Thoracic aorta (tissue), 1 donor: ENCODE data around the gene RIMS1.

- RAMPAGE, long total RNA: no peak
Observed at GRCh38 chr6:63574825-63575446, 2.7 kb downstream of the PTP4A1 start.

DNA sequence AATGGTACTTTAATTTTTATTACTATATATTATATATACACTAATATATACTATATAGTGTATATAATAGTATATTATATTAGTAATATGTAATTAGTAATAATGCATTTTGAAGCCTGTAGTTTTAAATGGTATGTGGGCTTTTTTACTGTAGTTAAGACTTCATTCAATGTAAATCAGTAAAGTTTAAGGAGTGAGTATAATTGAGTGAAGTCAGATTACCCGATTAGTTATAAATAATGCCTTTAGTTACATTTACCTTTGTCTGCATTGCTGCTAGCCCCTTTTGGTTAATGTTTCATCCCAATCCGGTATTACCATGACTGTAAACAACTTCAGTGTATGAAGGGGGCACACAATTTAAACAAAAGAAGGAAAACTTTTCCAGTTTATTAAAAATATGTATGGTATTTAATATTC is 5.5 kb downstream of the PTP4A1 start:
- RAMPAGE, long total RNA: no peak

DNA sequence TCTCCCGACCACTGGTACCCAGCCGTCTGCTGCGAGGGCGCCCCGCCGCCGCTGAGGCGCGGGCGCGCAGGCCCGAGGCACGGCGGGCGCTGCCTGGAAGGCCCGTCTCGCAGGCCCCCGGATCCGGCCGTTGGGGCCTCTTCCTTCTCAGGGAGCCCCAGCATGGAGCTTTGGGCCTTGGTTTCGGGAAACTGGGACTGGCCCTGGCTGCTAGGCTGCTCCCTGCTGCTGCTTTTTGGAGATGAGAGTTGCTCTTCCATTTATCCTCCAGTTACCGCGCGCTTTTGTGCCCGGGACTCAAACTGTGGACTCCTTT is 787 bp downstream of the PHF3 start:
- RAMPAGE, long total RNA: no peak

GRCh38 chr6:63691579-63692177 is 56.1 kb downstream of the PHF3 start:
- RAMPAGE, long total RNA: no peak

DNA sequence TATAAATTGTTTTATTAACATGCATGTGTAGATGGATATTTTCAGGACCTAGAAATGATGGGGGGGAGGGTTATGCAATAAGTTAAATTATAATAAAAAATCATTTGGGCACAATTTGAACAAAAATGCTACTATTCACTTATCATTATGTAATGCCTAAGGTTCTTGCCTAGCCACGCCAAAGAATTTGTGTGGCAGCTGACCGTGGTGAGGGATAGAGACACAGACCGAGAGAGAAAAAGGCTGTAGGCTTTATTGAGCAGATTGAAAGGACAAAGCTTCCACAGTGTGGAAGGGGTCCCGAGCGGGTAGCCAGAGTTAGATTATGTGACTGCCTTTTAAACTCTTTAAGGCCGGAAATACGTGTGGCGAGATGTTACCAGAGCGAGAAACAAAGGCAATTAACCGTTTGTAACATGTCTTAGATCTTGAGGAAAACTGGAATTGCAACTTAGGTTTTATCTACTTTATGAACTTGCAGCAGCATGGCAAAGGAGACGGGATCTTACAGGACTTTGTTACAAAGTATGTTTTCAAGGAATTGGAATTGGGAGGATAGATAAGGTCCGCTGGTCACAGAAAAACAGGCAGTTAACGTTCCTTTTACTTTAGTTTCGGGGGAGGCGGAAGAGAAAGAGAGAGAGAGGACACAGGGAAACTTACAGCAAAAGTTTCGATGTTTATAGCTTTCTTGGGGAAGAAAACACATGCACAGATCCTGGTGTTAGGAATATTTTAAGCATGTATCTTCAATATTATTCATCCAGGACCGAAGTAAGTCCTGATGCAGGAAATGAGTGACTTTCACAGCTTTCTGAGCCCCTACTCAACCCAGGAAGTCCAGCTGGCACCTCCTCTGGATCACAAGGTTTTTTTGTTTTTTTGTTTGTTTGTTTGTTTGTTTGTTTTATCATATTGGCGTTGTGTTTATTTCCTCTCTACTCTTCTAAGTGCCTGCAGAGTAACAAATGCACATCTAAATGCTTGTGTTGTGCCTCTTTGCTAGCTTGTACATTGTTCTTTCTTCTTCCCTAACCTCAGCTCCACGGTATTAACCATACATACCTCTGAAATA is 594.7 kb upstream of the ADGRB3 start:
- RAMPAGE, long total RNA: no peak

- RAMPAGE, long total RNA: no peak
Observed at GRCh38 chr6:68757741-68758108, 122.6 kb downstream of the ADGRB3 start.

DNA sequence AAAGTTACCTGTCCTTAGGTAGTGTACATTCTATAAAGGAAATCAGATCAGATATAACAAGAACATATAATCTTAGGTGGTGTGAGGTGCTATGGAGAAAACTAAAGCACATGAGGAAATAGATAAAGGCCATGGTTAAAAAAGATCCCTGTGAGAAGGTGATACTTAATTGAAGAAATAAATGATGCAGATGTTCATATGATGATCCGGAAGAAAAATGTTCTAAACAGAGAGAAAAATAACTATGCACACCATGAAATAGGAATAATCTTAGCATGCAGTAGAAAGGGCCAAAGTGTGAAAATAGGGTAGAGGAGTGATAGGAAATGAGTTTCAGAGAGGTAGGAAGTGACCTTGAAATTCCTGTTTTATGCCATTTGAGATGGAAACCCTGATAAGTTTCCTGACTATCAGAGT is 164.5 kb downstream of the ADGRB3 start:
- RAMPAGE, long total RNA: start-site peak on the plus strand centred at position 327 of the sequence, 269 bp wide, 8 reads

GRCh38 chr6:69790162-69790521 is 6.7 kb downstream of the LMBRD1 start:
- RAMPAGE, long total RNA: no peak

DNA sequence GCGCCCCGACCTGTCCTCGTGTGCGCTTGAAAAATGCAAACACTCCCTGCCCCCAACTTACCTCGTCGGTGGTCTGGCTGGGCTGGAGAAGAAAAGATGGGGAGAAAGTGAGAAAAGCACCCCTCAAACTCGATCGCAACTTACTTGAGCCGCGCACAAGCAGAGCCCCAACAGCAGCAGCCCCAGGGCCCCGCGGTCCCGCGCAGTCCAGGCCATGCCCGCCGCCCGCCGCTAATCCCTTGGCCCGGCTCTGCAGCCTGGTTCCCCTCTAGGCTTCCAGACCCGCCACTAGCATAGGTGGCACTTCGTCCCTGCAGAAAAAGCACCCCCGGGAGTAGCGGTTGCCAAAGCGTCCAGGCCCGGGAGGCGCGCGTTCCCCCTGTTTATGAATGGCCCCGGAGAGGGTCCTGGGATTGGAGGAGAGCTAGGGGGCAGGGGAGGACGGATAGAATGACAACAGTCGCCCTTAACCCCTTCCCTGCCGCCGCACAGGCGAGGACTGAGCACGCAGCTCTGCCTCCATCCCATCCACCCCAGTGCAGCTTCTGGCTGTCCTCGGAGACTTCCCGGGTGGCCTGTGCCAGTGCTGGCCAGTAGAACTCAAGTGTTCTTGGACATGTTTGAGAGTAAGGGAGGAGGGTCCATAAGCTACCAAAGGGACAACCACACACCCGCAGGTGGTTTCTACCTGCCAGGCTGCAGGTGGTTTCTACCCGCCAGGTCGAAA is 19.9 kb downstream of the COL9A1 start:
- RAMPAGE, long total RNA: no peak

GRCh38 chr6:70669160-70669614 is 1.5 kb downstream of the SMAP1 start:
- RAMPAGE, long total RNA: no peak

DNA sequence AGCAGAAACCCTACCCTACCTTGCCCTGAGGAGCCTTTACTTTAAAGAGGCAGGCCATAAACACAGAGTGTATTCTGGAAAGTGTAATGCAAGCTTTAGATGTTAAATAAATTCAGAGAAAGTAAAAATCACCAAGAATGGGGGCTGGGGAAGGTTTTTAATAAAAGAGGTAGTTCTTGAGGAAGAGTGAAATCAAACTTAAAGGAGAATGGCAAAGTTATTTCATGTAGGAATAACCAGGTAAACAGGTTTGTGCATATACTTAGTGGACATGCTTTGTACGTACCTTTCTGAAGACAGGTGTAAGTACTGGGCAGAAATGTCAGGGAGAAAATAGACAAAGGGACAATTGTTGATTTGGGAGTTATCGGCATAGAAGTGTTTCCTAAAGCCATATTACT is 17.7 kb downstream of the SMAP1 start:
- RAMPAGE, long total RNA: no peak

DNA sequence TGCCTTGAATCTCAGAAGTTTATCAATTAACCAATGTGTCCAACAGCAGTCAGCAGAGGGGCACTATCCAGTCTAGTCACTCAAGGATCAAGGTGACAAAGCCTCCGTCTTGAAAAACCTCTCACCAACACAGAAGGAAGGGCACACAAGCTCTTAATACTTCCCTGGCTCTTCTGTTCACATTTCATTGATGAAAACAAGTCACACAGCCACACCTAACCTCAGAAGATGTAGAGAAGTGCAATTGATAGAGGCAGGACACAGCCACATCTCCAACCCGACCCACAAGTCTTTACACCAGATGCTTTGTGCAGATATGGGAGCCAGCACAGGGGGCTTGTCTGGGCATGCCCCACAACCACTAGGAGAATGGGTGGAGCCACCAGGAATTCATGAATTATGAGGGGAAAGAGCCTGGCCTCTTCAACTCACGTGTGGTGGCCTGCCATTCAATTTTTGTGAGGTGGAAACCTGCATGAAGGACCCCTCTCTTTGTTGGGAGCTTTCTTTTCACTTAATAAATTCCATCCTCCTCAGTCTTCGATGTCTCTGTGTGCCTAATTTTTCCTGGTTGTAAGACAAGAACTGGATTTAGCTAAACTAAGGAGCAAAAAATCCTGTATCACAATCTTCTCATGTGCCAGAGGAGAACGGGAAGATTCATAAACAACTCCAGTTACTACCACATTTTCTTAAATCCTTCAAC is 79.1 kb downstream of the OGFRL1 start:
- RAMPAGE, long total RNA: no peak

DNA sequence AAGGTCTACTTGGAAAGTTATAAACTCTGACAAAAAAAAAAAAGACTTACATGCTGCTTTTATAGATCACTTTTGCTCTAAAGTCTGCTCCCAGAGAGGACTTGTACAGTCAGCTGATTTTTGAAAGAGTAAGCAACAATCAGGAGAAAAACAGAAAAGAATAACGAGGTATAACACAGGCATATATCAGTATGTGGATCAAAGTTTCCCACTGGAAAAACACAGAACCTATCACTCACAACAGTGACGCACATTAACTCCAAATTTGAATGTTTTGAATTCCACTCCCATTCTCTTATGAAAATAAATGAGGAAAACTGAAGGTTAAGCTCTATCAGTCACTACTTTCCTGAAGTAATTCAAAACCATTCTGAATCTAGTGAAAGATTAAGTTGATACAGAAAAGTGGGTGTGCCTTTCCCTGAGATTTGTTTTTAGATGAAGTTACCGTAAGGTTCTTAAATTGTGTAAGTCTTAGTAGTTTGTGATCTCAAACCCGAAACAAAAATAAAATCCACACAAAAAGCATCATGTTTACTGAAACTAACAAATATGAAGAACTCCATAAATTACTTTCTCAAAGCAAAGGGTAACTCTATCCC is 115.6 kb downstream of the OGFRL1 start:
- RAMPAGE, long total RNA: no peak

DNA sequence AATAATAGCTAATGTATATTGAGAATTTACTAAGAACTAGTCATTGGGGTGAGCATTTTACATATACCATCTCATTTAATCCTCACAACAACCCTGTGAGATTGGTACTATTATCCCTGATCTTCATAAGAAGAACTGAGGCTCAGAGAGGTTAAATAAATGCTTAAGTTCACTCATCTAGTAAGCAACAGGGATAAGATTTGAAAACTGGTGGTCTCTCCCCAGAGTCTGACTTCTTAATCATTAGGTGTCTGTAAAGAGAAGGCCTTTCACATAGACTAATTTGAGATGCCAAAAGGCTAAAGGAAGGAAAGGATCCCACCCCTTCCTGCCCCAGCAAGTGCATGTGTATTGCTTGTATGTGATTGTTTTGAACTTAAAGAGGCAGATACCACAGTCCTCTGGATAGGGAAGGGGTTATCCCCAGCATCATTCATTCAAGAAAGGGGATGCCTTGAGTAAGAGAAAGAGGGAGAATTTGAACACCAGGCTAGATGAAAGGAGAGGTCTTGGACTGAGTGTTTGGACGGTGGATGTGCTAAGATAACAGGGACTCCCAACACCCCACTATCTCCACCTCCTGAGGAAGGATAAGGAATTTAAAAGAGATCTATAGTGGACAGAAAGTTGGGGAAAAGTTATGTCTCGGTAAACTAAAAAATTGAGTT is 192.0 kb downstream of the OGFRL1 start:
- RAMPAGE, long total RNA: no peak

DNA sequence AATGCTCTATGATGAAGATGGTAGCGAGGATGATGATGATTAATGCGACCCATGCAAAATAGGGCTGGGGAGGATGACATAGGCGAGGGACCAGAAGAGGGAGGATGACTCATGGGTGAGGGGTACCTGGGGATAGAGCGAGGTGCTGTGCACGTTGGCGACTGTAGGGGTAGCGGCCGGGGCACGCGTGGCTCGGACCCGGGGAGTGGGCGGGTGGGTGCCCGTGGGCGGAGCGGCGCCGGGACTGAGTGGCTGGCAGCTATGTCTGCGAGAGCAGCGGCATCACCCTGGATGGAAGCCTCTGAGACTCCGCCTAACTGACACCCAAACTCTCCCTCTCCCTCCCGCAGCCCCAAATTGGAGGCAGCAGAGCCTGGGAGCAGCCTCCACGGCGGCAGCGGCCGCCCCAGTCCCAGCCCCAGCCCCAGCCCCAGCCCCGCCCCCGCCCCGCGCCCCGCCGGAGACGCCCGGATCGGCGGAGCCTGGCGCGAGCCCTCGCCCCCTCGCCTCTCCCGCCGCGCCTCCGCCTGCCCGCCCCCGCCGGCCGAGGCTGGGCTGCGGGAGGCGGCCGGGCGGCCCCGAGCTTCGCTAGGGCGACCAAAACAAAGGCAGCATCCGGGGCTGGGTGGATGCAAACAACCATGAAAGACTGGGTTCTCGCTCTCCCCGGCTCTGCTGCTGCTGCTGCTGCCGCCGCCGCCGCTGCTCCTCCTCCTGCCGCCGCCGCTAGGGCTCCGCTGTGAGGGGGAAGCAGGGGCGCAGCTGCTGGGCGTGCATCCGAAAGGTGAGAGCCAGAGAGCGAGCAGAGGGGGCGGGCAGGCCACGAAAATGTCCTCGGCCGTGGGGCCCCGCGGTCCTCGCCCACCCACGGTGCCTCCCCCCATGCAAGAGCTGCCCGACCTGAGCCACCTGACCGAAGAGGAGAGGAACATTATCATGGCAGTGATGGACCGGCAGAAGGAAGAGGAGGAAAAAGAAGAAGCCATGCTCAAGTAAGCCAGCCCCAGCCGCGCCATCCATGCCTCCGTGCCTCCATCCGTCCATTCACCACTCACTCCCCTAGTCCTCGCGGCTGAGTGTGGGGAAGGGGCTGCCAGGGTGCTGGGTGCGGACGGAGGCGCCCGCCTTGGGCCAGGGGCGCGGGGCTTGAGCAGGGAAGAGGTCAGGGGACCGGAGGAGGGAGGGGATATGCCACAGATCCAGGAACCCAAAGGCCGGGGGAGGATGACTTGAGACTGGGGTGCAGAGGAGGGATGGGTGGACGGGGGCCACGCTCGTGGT is at the start of gene RIMS1:
Gene RIMS1 (plus strand): TSS at position 355 of the 1,281 bp plus-strand sequence.
- RAMPAGE, long total RNA: no peak

DNA sequence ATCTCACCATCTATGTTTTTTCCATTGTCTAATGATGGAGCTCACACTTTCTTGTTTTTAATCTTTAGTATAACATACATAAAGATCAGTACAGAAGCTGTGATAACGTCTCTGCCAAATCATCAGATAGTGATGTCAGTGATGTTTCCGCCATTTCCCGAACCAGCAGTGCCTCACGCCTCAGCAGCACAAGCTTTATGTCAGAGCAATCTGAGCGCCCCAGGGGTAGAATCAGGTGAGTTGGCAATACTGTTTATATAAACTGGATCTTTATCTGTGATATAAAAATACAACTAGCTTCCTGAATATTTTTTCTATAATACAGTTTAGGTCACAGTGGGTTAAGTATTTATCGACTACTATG is 308.4 kb upstream of the KCNQ5 start:
- RAMPAGE, long total RNA: no peak

DNA sequence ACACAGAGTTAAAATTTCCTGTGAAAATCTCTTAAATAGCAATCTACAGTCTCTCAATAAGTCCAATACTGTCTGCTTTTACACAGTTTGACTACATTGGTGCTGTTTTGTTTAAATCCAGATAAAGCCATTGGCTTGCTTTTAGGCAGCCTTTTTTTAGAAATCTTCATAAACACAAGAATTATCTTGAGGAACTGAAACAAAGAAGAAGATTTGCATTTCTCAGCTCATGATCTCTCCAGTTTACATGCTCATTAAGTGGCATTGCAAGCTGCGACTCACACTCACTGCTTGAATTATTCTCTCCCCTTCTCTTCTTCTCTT is 239.1 kb upstream of the KCNQ5 start:
- RAMPAGE, long total RNA: no peak

- RAMPAGE, long total RNA: no peak
Observed at GRCh38 chr6:72560426-72561235, 61.2 kb upstream of the KCNQ5 start.

GRCh38 chr6:72561236-72561602 is 60.6 kb upstream of the KCNQ5 start:
- RAMPAGE, long total RNA: no peak

- RAMPAGE, long total RNA: no peak
Observed at GRCh38 chr6:72778892-72779535, 157.2 kb downstream of the KCNQ5 start.